H4 (cell line): ENCODE measurements around the genes SIRT3 and RNH1.

GRCh38 chr11:216359-217013 is 9.0 kb downstream of the RIC8A start:
- RAMPAGE, long total RNA, result no peak

GRCh38 chr11:235771-236684 is at the start of gene SIRT3:
TSS of gene SIRT3 (minus strand) at chr11:236342.
- RAMPAGE, long total RNA, result start-site peak on the minus strand at chr11:236342-236356, 29 reads

GRCh38 chr11:272199-272754 is 5.9 kb upstream of the NLRP6 start:
- RAMPAGE, long total RNA, result no peak

DNA sequence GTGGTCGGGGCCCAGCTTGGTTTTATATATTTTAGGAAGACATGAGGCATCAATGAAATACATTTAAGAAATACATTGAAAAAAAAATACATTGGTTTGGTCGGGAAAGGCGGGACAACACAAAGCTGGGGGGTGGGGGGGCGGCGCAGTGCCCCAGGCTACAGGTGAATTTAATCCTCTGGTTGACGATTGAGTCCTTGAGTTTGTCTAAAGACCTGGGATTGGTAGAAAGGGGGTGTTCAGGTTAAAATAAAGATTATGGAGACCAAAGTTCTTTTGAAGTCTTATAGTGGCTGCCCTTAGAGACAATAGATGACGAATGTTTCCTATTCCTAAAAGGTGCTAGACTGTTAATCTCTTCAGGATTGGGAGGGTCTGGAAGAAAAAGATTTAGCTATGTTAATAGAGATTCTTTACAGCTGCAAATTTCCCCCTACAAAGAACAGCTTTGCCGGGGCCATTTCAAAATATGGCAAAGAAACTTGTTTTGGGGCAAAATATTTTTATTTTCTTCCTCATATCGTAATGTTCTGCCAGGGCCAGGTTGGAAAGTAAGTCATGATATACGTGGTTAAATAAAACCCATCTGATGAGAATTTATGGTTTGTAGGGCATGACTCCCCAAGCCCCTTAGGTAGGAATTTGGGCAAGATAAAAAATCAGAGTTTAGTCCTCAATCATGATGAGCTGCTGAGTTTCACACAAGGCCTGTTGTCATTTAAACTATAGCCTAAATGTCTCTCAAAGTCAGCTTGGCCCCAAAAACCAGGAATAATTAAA is 3.3 kb downstream of the IFITM1 start:
- RAMPAGE, long total RNA, result no peak

DNA sequence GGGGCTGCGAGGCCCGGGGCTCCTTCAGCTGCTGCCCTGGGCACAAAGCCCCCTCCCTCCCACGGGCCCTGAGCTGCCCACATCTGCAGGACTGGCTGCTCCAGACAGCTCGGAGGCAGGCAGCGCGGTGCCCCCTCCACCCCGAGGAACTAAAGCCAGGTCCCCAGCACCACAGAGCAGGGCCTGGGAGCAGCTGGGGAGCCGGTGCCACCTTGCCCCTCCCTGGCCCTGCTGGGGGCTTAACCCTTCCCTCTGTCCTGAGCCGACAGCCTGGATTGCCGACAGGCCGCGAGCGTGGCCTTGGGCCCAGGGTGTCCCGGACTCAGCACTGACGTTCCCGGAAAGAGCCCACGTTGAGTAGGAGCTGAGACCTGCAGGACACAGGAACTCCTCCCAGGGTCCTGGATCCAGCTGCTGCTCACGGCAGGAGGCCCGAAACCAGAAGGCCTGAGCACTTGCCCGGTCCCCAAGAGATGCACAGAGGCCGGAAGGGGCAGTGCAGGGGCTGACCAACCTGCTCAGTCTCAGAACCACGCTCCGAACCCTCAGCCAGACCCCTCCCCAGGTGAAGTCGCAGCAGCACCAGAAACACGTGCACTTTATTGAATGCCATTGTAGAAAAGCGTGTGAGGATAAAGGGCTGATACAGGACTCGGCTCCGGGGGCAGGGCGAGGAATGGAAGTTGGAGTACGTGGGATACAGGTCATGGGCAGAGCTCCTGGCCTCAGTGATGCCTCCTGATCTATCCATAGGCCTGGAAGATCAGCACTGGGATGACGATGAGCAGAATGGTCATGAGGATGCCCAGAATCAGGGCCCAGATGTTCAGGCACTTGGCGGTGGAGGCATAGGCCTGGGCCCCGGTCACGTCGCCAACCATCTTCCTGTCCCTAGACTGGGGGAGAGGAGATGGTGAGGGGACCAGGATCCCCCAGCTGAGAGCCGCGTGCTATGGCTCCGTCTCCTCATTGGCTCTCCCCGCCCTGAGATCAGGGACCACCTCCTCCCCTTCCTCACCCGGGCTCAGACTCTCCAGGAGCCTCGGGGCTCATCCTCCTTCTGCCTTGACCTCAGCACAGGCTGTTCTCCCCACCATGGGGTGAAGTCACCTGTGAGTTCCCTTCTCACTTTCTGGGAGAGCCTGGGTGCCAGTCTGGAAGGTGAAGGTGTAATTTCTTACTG is 1.2 kb downstream of the IFITM3 start:
- RAMPAGE, long total RNA, result no peak

DNA sequence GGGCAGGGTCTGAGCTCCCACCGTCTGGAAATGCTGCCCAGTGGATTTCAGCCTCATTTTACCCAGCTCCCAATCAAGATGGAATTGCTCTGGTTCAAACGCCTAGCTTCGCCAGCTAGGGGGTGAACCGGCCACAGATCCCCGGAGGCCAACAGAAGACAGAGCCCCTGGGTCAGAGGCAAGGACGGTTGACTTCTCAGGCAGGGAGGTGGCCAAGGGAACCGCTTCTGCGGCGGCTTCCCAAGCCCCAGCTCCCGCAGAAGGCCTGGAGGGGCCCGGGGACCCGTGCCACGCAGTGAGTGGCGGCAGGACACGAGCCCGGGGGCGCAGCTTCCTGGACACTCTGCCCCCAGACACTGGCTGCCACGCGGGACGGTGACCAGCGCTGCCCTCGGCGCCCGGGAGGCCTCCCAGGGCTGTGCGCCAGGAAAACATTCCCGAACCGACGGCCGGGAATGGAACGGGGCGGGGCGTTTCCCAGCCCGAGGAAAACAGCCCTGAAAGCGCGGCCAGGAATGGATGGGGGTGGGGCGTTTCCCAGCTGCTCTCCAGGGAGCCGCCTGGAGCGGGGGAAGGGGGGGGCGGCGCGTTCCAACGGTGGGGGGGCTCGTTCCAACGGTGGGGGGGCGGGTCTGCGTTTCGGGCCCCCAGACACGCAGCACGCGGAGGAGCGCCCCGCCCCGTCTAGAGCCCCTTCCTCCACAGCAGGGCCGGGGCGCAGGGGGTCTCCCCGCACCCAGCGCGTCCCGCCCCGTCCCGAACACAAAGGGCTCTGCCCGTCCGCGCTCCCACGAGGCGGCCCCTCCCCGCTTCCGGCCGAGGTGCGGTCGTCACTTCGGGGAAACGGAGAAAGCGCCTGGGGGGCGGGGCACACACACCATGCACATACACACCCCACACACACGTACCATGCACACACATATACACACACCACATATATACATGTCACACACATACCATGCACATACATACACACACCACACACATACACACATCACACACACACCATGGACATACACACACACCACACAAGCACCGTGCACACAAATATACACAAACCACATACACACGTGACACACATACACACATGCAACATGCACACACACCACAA is 13.4 kb upstream of the B4GALNT4 start:
- RAMPAGE, long total RNA, result no peak

DNA sequence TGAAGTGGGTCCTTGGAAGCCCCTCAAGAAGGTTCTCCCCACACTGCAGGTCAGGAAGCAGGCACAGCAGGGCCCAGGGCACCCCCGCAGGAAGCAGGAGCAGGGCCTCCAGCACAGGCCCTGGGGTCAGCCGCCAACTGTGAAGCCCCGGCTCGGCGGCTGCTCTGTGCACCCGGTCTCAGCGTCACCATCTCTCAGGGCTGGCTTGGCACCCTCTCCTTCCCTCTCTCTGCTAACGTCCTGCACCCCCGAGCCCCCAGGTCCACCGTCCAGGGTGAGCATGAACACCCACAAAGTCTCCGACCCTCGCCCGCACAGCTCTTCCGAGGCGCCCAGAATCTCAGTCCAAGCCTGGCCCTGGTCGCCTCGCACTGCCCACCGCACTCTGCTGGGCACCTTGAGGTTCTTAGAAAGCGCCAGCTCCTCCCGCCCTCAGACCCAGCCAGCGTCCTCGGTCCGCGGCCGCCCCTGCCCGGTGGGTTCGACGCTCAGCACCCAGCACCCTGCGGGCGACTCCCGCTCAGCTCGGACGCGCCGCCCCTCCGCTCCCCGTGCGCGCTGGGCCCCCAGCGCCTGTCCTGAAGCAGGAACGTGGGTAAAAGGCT is 1.4 kb upstream of the SIGIRR start:
- RAMPAGE, long total RNA, result no peak

- RAMPAGE, long total RNA, result no peak
Observed at GRCh38 chr11:419986-420543, 5.3 kb upstream of the SIGIRR start.

GRCh38 chr11:498271-498772 is 8.7 kb downstream of the RNH1 start:
- RAMPAGE, long total RNA, result no peak

DNA sequence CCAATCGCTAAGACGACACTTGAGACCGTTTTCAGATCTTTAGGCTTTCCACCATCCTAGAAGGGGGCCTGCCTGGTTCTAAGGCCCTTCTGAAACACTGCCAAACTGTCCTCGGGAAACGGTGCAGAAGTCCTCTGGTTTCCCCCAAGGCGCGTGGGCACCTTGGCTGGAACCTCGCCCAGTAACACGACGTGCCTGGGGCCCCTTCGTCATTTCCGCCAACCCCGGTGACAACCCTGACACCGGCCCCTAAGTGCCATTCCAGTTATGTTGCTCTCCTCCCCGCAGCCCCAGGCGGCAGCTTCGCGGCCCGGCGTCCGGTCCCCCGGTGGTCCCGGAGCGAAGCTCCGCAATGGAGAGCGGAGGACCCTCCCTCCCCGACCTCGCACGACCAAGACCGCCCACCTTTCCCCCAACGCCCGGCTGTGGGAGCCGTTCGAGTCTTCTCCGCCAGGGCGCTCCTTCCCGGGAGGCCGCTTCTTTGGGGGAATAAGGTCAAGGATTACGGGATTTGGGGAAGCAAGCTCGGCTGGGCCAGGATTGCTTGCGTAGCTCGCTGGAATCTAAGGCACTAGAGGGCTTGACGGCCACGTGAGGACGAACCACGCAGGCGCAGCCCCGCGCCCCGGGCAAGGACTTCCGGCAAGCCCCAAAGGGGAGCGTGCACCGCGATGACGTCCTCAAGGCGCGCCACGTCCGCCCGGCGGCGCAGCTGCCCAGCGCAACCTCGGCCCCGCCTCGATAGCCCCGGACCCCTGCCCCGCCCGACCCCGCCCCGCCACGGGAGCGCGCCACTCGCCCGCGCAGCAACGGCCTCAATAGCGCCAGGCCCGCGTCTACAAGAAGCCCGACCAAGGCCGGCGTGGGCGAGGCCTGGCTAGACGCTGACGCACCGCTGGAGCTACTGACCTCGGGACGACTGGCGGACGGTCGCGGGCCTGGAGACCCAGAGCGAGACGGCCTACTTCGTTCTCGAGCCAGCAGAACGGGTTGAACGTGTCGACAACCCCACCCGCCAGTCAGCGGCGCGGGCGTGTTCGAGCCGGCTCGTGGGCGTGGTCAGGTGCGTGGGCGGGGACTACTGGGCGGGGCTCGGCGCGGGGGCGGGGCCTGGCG is at the start of gene RNH1:
TSS of gene RNH1 (minus strand) at position 1,039 of the 1,116 bp plus-strand sequence.
- RAMPAGE, long total RNA, result start-site peak on the minus strand centred at position 573 of the sequence, 17 bp wide, 61 reads; start-site peak on the minus strand centred at position 1,012 of the sequence, 47 bp wide, 109 reads

- RAMPAGE, long total RNA, result no peak
Observed at GRCh38 chr11:534269-535158, 862 bp downstream of the HRAS start.

- RAMPAGE, long total RNA, result no peak
Observed at GRCh38 chr11:560043-560572, 430 bp downstream of the LMNTD2 start.

DNA sequence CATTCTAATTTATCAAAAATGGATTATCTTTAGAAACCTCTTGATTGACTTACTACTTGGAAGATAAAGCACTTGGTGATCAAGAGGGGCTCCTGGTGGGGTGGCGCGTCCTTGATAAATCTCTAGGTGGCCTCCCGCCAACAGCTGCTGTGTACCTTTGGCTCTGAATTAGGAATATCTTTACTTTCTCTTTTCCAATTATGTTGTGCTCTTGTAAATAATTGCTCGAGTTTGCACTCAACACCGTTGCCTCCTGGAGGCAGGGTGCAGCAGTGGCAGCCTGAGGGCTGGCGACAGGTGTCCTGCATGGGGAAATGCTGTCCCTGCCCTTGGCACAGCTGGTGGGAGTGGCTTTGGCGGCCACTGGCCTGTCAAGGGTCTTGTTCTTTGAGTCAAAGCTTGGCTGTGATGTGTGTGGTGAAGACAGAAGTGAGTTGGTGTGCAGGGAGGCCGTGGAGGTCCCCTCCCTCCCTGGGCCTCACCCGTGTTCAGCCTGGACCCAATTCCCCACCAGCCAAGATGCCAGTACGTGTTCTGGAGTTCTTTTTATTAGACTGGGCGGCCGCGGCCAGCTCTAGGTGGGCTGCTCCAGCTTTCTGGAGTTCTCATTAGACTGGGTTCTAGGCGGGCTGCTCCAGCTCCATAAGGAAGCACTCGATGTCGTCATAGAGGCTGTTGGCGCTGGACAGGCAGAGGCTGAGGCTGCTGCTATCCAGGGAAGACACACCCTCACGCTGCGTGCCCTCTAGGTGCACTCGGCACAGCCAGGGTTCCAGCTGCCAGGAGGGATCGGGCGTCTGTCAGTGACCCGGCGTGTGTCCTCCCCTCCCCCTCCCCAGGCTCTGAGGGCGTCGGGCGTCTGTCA is 3.5 kb downstream of the IRF7 start:
- RAMPAGE, long total RNA, result no peak

GRCh38 chr11:612890-614094 is 2.5 kb downstream of the IRF7 start:
- RAMPAGE, long total RNA, result no peak

GRCh38 chr11:620014-620549 is 4.3 kb upstream of the IRF7 start:
- RAMPAGE, long total RNA, result no peak

GRCh38 chr11:720323-721630 is 14.7 kb downstream of the EPS8L2 start:
- RAMPAGE, long total RNA, result no peak

DNA sequence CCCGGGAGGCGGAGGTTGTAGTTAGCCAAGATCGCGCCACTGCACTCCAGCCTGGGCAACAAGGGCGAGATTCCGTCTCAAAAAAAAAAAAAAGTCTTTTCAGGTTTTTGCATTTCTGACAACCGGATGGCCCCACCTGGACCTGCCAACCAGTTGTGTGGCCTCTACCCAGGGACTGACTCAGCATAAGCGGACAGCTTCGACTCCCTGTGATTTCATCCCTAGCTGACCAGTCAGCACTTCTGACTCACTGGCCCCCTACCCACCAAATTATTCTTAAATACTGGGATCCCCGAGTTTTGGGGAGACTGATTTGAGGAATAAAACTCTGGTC is 962 bp upstream of the TALDO1 start:
- RAMPAGE, long total RNA, result no peak

GRCh38 chr11:794614-795775 is 3.1 kb downstream of the SLC25A22 start:
- RAMPAGE, long total RNA, result no peak

DNA sequence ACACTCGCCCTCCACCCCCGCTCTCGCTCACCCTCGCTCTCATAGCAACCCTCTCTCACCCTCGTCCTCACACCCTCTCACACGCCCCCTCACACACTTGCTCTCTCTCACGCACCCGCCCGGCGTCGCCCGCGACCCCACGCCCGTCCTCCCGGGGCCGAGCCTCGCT is 200 bp downstream of the CHID1 start:
- RAMPAGE, long total RNA, result no peak

GRCh38 chr11:932604-932928 is 6.9 kb downstream of the AP2A2 start:
- RAMPAGE, long total RNA, result no peak